Karpas-422 (cell line): ENCODE measurements around a stretch of chr2.

DNA sequence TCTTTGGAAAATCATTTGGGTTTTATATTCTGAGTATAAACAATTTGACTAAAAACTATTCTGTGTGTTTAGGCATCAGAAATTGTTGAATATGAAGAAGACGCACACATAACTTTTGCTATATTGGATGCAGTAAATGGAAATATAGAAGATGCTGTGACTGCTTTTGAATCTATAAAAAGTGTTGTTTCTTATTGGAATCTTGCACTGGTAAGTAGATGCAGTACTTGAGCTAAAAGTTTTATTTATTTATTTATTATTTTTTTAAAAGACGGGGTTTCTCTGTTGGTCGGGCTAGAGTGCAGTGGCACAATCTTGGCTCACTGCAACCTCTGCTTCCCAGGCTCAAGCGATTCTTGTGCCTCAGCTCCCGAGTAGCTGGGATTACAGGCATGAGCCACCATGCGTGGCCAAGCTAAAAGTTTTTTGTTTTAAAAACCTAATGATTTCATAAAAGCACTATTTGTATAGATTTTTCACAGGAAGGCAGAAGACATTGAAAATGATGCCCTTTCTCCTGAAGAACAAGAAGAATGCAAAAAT, 33.1 kb upstream of the CCDC138 start:
- PRO-cap, result no peak
- RAMPAGE, long total RNA, result no peak

DNA sequence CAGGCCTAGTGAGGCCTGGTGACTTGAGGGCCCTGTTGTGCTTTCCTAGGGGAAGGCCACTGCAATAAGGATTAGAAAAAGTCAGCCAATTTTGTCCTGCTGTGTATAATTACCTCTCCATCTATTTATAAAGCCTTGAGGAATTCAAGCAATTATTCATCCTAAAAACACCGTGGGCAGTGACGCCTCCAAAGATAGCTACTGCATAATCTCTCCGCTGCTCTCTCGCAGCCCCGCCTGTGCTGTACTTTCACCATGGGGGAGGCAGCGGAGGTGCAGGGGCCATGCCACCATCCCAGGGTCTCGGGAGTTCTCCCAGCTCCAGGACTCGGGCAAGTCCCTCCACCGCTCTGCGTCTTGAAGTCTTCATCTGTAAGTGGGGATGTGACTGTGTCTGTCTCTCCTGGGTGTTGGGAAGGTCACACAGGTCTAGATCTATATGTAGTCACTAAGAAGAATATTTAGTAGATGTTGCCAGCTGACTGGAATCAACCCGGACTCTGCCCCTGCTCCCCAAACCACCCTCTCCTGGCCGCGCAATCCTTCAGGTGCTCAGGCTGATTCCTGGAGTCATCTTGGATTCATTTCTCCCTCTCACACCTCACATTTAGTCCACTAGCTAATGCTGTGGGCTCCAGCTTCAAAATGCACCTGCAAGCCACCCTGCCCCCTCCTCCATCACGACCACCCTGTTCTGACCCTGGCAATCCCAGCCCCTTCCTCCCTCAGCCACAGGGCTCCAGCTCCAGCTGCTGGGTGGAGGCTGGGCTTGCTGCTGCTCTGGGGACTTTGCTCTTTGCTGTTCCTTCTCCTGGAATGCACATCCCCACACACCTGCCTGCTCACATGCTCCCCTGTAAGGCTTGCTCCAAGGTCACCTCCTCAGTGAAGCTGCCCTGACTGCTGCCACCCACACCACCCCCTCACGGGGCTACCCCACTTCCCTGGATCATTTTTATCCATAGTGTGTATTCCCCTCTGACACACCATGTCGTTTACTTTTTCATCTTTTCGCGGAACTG, 61.5 kb upstream of the SH3RF3 start:
- PRO-cap, result no peak
- RAMPAGE, long total RNA, result no peak

- PRO-cap, result no peak
- RAMPAGE, long total RNA, result no peak
These were observed 9.4 kb downstream of the SH3RF3 start for GRCh38 chr2:109138347-109138845.

DNA sequence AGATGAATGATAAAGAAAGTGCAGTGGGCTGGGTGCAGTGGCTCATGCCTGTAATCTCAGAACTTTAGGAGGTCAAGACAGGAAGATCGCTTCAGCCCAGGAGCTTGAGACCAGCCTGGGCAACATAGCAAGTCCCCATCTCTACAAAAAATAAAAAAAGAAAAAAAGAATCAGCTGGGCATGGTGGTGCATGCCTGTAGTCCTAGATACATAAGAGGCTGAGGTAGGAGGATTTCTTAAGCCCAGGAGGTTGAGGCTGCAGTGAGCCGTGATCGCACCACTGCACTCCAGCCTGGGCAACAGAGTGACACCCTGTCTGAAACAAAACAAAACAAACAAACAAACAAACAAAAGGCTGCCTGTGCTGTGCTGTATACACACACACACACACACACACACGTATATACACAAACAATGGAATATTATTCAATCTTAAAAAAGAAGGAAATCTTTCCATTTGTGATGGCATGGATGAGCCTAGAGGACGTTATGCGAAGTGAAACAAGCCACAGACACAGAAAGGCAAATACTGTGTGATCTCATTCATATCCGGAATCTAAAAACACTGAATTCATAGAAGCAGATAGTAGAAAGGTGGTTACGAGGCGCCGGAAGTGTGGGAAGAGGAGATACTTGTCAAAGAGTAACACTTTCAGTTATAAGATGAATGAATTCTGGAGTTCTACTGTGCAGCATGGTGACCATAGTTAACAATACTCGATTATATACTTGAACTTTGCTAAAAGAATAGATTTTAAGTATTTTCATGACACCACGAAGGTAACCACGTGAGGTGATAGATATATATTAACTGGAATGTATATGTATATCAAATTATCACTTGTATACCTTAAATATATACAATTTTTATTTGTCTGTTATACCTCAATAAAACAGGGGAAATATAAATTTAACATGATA, 14.7 kb downstream of the SH3RF3 start:
- PRO-cap, result no peak
- RAMPAGE, long total RNA, result no peak

DNA sequence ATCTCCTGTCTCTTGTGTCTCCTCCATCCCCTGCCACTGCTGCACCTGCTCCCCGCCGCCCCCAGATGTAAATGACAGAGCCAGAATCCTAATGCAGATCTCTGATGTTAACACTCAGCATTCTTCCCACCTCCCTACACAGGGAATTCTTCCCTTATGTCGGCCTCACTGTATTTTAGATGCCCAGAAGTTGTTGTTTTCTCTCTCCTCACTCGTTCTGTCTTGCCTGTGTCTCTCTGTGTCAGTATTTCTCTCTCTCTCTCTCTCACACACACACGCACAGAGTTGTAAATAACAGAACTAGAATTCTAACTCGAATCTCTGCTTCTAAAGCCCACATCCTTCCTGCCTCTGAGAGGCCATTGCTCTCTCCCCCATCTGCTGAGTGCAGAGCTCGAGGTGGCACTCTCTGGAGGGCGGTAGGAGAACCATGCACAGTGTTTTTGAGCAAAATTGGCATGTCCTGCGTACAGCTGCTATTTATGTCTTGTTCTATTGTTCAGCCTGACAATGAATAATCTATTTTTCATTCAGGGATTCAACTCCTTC, 219.8 kb downstream of the SH3RF3 start:
- PRO-cap, result no peak
- RAMPAGE, long total RNA, result no peak

DNA sequence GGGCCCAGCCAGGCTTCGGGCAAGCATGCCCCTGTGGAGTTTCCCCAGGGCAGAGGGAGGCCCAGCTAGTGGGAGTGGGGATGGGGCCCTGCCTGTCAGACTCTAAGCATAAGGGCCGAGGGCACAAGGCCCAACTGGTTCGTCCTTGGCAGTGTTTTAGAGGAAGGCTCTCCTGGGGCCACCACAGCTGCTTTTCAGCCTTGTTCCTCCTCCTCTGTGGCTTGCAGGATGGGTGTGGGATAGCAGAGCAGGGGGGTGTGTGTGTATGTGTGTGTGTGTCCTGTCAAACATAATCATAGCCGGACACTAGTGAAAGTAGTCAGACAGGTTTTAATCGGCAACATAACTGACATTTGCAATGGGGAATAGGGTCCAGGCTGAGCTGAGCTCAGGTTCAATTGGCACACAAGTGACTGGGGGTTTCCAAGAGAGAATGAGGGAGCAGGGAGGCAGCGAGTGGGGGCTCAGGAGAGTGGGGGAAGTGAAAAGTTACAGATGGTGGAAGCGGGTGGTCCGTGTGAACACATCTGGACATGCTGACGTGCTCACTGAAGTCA, 114.2 kb downstream of the SEPTIN10 start:
- PRO-cap, result no peak
- RAMPAGE, long total RNA, result no peak

- PRO-cap, result no peak
- RAMPAGE, long total RNA, result no peak
These were observed 53.1 kb downstream of the SEPTIN10 start for GRCh38 chr2:109560263-109561402.

DNA sequence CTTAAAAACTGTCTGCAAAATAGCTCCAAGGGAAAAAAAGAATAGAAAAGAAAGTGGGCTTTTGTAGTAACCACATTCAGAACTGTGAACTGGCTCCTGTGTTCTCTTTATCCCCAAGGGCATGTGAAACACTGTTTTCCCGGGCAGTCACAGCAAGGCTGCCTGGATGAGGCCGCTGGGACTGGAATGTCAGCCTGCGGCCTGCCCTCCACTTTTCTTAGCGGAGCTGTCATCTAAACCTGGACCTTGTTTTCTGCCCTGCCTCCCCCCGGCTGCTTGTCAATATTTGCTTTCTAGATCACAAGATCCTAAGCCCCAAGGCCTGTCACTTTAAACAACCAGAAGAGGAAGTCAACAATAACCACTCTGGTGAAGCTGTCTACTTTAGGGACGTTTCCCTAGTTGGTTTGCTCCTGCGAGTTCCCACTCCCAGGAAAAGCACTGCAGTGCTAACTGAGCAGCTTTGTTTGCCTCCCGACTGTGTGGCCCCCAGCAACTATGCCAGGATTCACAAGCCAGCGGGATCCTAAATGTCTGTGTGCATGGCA, 30.5 kb downstream of the SOWAHC start:
- PRO-cap, result no peak
- RAMPAGE, long total RNA, result no peak

GRCh38 chr2:109680724-109681503, 66.8 kb downstream of the SOWAHC start:
- PRO-cap, result no peak
- RAMPAGE, long total RNA, result no peak

- PRO-cap, result no peak
- RAMPAGE, long total RNA, result no peak
These were observed 101.0 kb downstream of the LIMS3 start for GRCh38 chr2:109999429-109999935.

DNA sequence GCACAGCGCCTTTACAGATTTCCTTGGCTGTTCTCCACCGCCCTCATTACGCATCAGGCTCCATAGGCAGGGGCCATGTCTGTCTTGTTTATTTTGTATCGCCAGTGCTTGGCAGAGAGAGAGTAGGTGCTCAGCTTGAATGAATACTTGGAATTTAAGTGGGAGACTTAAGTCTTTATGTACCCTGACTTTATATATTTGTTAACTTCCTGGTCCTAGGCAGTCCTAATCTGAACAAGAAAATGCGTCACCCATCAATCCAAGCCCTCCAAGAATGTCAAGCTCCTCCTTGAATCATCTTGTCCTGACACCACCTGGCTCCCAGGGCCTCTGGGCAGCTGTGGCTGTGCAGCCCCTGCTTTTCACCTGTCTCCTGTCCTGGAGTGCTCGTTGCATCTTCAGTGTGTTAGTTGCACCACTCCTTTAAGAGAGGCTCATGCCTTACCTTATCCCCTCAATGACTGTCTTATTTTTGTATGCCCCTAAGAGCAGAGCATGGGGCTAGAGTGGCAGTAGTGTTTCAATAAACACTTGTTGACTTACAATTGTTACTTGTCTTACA, 11.2 kb downstream of the MALL start:
- PRO-cap, result no peak
- RAMPAGE, long total RNA, result no peak

DNA sequence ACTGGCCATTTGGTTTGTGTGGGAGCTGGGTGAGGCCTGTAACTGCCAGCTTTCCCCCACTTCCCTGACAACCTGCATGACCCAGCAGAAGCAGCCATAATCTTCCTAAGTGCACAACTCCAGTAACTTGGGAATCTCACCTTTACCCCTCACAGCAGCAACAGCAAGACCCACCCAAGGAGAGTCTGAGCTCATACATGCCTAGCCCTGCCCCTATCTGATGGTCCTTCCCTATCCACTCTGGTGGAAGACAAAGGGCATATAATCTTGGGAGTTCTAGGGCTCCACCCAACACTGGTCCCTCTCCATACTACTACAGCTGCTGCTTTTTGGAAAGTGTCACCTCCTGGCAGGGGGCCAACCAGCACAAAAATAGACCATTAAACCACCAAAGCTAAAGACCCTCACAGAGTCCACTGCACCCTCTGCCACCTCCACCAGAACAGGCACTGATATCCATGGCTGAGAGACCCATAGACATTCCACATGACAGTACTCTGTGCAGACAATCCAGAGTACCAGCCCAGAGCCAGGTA, 8.2 kb downstream of the MALL start:
- PRO-cap, result no peak
- RAMPAGE, long total RNA, result no peak

GRCh38 chr2:110170076-110170701, 34.6 kb downstream of the NPHP1 start:
- PRO-cap, result no peak
- RAMPAGE, long total RNA, result no peak

GRCh38 chr2:111030125-111030596, 90.6 kb upstream of the BCL2L11 start:
- PRO-cap, result no peak
- RAMPAGE, long total RNA, result no peak

GRCh38 chr2:111049804-111050436, 70.8 kb upstream of the BCL2L11 start:
- PRO-cap, result no peak
- RAMPAGE, long total RNA, result no peak

- PRO-cap, result no peak
- RAMPAGE, long total RNA, result no peak
These were observed 1.0 kb upstream of the BCL2L11 start for GRCh38 chr2:111119662-111120130.

DNA sequence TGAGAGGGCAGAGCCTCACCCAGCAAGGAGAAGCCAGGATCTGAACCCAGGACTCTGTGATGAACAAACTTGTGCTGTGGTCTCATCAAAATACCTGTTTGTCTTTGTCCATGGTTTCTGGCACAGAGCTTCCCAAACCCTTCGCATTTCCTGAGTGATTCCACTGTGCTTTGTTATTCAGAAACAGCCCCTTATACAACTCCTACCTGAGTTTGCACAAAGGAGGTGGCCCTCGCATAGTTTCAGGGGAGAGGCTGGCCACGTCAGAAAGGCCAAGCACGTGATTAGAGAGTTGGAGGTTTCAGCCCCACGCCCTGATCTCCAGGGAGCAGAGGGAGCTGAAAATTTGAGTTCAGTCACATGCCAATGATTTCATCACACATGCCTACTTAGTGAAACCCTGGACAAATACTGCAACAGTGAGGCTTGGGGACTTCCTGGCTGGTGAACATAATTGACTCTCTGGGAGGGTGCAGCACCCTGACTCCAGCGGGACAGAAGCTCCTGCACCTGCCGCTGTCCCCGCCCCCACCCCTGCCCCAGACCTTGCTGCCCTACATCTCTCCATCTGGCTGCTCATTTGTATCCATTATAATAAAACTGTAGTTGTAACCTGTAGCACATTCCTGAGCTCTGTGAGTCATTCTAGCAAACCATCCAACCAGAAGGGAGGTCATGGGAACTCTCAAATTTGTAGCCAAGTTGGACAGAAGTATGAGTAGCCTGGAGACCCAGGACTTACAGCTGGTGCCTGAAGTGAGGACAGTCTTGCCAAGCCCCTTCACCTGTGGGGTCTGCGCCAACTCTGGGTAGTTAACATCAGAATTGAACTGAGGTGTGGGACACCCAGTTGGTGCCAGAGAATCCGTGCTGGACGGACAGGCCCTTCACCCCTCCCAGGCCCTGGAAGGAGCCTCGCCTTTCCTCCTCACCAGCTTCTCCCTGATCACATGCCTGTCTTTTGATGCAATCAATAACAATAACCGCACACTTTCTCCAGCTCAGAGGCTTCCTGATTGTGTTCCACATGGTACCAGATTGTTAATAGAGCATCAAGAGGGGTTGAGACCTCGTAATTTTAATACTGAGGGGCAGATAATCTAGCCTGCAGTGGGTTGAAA, 224.4 kb downstream of the ANAPC1 start:
- PRO-cap, result no peak
- RAMPAGE, long total RNA, result no peak

DNA sequence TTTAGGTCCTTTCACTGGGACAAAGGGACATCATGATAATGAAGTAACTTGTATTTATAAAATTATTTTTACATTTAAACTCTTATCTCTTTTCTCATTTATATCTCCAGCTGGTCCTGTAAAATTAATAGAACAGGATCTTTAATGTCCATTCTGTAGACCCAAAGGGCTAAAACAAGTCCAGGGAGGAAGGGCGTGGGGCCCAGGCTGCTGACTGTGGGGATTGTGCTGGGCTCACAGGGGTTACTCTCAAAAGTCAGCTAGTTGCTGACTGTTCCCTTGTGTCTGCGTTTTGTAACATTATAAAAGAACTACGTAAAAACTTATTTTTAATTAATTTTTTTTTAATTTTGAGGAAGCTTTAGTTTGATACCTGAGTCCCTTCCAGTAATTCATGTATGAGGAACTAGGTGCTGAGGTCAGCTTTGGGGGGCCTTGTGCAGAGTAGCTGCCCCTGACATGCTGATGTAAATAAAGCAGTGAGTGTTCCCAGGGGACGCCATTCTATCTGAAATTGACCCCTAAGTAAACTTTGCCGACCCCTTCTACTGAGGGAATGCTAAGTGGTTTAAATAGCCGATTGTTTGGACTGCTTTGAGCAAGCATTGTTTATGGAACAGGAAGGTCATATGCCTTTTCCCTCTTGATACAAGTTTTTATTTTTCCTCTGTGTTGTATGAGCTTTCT, 56.3 kb downstream of the MERTK start:
- PRO-cap, result no peak
- RAMPAGE, long total RNA, result no peak

DNA sequence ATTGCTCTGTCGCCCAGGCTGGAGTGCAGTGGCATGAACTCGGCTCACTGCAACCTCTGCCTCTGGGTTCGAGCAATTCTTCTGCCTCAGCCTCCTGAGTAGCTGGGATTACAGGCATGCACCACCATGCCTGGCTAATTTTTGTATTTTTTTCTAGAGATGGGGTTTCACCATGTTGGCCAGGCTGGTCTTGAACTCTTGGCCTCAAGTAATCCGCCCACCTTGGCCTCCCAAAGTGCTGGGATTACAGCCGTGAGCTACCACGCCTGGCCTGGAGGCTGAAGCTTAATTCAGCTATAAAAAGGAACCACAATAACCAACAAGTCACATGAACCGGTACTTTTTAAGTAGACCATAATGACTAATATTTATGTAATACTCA, 49.2 kb upstream of the TMEM87B start:
- PRO-cap, result no peak
- RAMPAGE, long total RNA, result no peak

DNA sequence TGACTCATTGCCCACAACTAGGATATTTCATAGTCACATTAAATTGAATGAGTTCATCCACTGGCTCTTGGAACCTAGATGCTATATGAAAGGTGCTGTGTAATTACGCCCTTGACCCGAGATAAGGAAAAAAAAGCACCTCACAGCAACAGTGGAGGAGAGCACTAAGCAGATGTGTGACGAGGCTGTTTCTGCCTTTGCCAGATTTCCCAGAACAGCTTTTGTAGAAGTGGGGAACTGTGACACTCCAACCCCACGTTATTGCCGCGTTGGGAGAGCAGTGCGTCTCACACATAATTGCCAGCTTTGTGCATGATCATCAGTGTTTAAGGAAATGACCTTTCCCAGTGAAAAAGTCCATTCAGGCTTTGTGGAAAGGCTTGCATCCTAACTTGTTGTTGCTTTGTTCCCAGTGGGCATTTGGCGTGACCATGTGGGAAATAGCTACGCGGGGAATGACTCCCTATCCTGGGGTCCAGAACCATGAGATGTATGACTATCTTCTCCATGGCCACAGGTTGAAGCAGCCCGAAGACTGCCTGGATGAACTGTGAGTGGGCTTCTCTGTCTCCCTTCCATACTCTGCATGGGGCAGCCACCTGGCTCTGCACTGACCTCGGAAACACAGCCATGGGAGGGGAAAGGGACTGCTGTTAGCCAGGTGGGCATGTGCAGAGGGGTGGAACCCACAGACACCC, 33.1 kb upstream of the TMEM87B start:
- PRO-cap, result no peak
- RAMPAGE, long total RNA, result no peak